Choroid plexus epithelial cell (primary cell): ENCODE data around the gene TAFA5.

DNA sequence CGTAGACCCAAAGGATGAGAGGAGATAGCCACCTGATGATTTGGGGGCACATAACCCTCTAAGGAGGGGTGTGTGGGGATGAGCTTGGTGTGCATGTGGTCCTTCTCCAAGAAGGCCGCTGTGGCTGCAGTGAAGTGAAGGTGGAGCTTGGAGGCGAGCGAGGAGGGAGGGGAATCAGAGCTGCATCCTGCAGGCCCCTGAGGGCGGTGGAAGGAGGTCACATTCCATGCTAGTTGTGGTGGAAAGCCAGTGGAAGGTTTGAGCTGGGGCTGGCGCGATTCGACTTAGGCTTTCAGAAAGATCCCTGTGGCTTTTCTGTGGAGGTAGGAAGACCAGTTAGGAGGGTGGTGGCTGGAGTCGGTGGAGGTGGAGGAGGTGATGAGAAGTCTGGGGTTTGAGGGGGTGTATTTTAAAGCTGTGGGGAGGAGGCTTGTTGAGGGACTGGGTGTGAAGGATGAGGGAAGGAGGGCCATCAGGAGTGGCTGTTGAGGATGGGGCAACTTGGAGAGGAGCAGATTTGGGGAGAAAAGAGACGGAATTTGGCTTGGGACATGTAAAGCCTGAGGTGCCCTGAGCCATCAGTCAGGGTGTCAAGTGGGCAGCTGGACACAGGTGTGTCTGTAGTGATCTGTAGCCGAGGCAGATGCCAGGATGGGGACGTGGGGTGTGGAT is 62.0 kb downstream of the TBC1D22A start:
- RRBS = no CpG with 5 or more reads among the region's 12 CpGs

GRCh38 chr22:46881292-46881710 is 118.9 kb downstream of the TBC1D22A start:
- RRBS = no CpG with 5 or more reads among the region's 10 CpGs

DNA sequence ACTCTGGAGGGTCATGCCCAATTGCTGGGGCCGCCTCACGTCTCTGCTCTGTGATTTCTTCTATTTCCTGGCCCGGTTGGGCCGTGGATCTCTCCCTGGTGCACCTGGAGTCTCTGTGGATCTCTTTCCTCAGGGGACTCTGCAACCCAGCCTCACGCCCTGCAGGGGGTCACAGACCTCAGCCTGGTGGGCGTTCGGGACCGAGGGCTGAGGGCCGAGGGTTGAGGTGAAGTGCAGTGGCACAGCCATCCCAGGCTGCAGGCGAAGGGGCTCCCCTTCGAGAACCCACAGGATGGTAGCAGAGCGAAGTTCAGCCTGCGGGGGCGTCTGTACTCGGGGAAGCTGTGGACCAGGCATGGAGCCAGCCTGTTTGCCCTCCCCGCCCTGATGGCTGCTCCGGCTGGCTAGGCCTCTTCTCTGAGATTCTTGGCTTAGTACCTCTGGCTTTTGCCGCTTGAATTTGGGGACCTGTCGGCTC is 140.6 kb downstream of the TBC1D22A start:
- RRBS = no CpG with 5 or more reads among the region's 19 CpGs

- RRBS = 84% methylated on average over 3 of the region's 22 CpGs
Observed at GRCh38 chr22:46996937-46997912, 234.8 kb downstream of the TBC1D22A start.

DNA sequence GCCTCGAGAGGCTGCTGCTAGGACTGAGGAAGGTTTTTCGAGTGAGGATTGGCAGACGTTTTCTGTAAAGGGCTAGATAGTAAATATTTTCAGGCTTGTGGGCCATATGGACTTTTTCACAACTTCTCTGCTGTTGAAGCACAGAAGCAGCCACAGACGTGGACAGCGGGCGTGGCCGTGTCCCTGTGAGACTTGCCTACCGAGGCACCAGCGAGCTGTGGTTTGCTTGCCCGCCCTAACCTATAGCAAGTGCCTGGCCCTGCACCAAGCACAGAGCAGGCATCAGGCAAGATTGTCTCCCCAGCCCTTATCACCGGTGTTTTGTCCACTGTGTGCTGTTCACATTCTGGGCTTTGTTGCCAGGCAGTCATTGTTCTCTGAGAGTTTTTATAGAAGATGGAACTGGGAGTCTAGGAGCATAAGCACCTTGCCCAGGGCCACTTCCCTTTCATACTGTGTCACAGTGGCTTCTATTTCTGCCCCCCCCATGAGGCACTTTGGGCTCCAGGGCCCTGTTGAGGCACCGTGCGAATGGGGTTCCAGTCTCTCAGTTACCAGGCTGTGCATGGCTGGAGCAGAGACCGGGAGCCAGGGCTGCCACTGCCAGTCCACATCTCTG is 279.4 kb downstream of the TBC1D22A start:
- RRBS = no CpG with 5 or more reads among the region's 14 CpGs

DNA sequence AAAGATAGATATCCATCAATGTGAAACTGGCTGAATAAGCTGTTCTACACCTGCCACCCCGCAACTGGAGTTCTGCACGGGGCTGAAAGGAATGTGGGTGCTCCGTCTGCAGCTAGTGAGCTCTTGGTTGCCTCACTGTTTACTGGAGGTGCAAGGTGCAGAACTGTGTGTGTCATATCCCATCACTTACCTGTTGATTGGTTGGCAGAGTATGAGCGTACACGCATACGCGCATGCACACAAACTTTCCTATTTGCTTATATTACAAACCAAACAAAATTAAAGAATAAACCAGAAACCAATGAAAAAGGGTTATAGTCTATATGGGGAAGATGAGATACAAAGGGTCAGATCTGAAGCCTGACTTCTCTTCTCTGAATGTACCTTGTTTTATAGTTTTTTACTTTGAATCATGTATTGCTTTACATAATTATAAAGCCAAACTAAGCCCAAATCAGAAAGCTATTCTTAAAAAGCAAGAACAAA is 324.5 kb downstream of the TBC1D22A start:
- RRBS = no CpG with 5 or more reads among the region's 7 CpGs

DNA sequence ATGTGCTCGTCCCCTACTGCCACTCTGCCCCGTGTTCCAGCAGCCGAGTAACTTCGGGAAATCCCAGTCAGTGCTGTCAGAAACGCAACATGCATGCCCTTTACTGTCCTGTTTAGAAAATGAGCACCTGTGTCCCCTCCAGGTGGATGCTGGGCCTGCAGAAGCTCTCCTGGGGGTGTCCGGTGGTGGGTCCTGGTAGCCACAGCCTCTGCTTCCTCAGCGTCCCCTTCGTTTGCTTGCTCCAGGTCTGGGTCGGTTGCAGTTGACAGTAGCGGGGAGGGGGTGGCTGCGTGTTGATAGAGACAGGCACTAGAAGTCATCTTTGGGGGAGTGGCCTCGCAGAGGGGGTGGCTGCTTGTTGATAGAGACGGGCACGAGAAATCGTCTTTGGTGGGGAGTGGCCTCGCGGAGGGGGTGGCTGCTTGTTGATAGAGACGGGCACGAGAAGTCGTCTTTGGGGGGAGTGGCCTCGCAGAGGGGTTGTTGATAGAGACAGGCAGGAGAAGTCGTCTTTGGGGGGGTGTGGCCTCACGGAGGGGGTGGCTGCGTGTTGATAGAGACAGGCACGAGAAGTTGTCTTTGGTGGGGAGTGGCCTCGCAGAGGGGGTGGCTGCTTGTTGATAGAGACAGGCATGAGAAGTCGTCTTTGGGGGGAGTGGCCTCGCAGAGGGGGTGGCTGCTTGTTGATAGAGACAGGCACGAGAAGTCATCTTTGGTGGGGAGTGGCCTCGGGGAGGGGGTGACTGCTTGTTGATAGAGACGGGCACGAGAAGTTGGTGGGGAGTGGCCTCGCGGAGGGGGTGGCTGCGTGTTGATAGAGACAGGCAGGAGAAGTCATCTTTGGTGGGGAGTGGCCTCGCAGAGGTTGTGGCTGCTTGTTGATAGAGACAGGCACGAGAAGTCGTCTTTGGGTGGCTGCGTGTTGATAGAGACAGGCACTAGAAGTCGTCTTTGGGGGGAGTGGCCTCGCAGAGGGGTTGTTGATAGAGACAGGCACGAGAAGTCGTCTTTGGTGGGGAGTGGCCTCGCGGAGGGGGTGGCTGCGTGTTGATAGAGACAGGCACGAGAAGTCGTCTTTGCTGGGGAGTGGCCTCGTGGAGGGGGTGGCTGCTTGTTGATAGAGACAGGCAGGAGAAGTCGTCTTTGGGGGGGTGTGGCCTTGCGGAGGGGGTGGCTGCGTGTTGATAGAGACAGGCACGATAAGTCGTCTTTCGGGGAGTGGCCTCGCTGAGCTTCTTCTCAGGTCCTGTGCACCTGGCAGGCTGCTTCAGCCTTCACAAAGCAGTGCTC is 328.4 kb downstream of the TBC1D22A start:
- RRBS = no CpG with 5 or more reads among the region's 56 CpGs

DNA sequence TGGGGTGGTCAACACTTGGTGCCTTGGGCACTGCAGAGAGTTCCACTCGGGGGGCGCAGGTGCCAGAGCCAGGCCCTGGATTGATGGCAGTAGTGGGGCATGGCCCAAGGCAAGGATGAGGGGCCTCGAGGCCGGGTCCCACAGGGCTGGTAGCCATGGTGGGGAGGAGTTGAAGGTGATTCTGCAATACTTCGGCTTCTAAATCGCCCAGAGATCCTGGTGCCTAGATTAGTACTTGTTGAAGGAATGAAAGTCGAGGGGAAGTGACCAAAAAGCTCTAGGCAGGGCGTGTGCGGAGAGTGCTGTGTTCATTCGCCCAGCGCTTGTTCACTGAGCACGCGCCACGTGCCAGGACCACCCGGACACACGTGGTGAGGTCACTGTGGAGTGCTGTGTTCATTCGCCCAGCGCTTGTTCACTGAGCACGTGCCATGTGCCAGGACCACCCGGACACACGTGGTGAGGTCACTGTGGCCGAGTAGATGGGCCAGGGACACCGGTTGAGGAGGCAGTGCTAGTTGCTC is 373.1 kb downstream of the TBC1D22A start:
- RRBS = 95% methylated on average over 6 of the region's 23 CpGs

DNA sequence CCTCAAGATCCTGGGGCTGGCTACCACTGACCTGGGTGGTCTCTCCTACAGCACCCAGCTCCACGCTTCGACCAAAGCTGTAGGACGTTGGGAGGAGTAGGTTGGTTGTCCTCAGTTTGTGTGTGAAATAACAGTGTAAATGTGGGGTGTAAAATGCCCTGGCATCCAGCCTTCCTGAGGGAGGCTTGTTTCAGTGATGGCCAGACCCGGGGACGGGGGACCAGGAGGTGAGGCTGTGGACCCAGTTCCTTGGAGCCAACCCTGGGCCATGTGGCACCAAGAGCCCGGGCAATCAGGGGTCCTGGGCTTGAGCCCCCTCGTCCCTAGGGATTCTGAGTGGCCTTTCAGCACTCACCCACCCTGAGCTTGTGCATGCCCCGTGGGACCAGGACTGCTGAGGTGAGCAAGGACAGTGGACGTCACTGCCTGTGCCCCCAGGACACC is 373.9 kb downstream of the TBC1D22A start:
- RRBS = no CpG with 5 or more reads among the region's 9 CpGs

GRCh38 chr22:47176889-47177292 is 414.4 kb downstream of the TBC1D22A start:
- RRBS = no CpG with 5 or more reads among the region's 13 CpGs

DNA sequence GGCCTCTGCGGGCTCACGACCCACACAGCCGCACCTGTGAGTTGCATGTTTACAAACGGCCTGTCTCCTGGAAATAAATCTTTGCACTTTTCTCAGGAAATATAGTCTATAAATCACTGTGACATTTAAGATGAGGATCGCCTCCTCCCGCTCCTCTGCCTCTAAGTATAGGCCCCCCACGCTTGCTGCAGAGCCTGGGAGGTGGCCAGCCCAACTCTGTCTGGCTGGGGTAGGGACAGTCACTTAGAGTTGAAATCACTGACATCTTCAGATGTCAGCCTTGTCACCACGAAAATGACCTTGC is 854.8 kb upstream of the TAFA5 start:
- RRBS = no CpG with 5 or more reads among the region's 8 CpGs

DNA sequence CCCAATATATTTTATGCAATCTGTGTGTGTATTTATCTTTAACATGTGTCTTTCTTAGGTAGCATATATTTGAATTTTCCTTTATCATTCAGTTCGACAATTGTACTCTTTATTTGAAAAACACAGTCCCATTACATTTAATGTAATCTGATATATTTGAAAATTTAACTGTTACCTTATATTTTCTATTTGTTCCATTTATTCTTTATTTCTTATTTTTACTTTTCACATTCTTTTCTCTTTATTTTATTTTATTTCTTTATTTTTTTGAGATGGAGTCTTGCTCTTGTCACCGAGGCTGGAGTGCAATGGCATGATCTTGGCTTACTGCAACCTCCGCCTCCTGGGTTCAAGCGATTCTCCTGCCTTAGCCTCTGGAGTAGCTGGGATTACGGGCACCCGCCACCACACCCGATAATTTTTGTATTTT is 785.6 kb upstream of the TAFA5 start:
- RRBS = no CpG with 5 or more reads among the region's 7 CpGs

- RRBS = no CpG with 5 or more reads among the region's 8 CpGs
Observed at GRCh38 chr22:48097864-48098622, 391.3 kb upstream of the TAFA5 start.

- RRBS = no CpG with 5 or more reads among the region's 4 CpGs
Observed at GRCh38 chr22:48225553-48225916, 263.8 kb upstream of the TAFA5 start.

GRCh38 chr22:48369936-48370423 is 119.4 kb upstream of the TAFA5 start:
- RRBS = no CpG with 5 or more reads among the region's 11 CpGs

- RRBS = 2% methylated on average over 86 of the region's 134 CpGs
Observed at GRCh38 chr22:48489006-48489911, at the start of gene TAFA5. Gene TAFA5, plus strand, starts transcription at chr22:48489553.

GRCh38 chr22:48491669-48492107 is 2.3 kb downstream of the TAFA5 start:
- RRBS = no CpG with 5 or more reads among the region's 9 CpGs

DNA sequence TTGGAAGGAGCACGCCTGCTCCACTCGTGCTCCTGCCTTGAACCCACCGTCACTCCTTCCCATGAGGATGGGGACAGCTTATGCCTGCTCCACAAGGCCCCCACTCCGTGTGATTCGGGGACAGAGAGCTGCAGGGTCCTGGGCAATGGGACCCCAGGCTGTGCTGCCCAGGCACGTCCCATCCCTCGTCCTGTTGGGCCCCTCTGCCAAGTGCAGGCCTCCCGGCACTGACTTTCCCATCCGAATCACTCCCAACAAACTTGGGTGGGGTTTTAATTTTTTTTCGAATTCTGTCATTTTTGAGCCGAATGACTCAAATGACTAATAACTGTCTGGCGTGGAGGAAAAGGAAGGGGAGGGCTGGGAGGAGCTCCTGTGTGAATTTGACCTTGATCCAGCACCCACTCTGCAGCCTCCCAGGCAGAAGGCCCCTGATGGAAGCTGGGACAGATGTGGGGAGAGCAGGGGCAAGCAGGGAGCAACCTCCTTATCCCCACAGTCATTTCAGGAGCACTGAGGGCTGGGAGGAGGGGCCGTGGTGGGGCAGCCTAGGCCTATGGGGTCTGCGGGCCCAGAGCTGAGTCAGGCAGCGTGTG is 165.1 kb downstream of the TAFA5 start:
- RRBS = no CpG with 5 or more reads among the region's 15 CpGs

DNA sequence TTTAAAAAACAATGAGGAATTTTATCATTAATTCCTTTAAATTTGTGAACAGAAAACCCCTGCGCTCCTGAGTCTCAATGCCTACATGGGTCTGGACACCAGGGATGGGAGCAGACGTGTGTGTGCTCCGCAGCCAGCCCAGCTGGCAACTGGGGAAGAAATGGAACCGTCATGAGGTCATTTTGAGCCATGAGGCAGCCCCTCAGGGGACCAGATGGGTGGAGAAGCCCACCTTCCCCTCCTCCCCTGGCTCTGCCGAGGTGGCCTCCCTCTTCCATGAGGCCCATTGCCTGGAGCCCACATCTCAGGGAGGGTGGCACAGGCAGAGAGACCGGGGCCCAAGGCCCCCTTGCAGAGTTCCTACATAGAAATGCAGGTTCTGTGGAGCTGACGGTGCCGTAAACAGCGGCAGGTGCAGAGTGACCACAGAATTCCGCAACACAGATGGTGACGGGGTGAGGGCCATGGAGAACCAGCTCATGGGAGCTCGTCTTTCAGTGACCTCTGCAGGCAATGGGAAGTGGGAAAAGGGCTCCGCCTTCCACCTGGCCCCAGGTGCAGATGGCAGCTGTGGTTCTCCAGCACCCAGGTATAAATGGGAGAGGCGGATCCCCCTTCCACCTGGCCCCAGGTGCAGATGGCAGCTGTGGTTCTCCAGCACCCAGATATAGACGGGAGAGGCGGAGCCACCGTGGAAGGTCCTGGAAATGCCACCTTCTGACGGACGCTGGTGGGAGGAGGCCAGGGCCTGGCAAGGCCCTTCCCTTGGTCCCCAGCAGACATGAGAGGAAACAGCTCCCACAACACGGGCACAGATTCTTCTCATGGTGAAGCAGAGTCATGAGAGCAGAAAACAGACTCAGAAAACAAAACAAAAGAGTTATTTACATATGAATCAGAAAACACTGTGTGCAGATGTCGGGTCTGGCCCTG is 572.9 kb downstream of the TAFA5 start:
- RRBS = no CpG with 5 or more reads among the region's 21 CpGs

- RRBS = no CpG with 5 or more reads among the region's 13 CpGs
Observed at GRCh38 chr22:49209670-49210231, 617.9 kb downstream of the BRD1 start.